GM23248 (cell line): ENCODE results near the genes FASLG, RC3H1 and TNN.

- RAMPAGE, long total RNA = no peak
Measured at GRCh38 chr1:172399197-172399784, 21.2 kb upstream of the C1orf105 start.

DNA sequence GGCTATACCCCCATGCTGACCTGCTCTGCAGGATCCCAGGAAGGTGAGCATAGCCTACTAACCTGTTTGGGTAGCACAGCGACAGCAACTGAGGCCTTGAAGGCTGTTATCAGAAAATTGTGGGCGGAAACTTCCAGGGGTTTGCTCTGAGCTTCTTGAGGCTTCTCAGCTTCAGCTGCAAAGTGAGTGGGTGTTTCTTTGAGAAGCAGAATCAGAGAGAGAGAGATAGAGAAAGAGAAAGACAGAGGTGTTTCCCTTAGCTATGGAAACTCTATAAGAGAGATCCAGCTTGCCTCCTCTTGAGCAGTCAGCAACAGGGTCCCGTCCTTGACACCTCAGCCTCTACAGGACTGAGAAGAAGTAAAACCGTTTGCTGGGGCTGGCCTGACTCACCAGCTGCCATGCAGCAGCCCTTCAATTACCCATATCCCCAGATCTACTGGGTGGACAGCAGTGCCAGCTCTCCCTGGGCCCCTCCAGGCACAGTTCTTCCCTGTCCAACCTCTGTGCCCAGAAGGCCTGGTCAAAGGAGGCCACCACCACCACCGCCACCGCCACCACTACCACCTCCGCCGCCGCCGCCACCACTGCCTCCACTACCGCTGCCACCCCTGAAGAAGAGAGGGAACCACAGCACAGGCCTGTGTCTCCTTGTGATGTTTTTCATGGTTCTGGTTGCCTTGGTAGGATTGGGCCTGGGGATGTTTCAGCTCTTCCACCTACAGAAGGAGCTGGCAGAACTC lies at the start of gene FASLG:
Gene FASLG (plus strand): TSS at position 303 of the 743 bp plus-strand sequence.
- RAMPAGE, long total RNA = no peak

GRCh38 chr1:172949083-172949622 lies 101.6 kb downstream of the TNFSF18 start:
- RAMPAGE, long total RNA = no peak

DNA sequence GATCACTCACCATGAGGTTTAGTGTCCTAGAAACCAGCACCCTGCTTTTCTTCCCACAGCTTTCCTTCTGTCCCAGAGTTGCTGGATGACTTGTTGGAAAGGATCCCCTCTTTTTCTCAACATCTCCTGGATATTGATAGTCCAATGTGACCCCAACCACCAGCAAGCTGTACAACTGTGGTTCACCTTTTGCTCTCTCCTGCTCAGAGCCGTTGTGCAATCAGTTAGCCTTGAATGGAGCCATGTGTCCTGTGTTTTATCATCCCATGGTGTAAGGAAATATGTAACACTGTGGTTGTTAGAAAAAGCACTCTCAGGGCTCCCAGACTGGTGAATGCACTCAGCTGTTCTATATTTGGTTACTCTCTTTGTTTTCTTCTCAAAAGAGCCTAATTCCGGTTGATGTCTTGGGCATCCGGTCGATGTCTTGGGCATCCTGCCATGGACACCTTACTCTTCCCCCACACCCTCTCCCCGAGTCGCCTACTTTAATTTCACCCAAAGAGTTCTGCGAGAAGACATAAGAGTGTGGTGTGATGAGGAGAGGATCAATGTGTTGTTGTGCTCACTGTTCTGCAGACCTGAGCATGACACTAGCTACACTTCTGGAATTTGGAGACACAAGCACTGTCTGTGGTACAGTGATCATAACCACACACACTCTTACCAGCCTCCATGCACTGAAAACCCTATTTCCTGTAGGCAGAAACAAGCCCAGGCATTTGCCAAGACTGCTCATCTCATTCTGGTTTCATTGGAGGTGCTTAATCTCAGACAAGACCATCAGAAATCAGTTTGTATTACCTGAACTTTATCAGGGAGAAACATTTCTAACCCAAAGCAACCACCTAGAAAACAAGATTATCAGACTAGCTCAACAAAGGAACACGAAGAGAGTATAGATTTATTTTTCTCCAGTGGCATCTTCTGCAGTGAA lies 1.6 kb downstream of the TNFSF4 start:
- RAMPAGE, long total RNA = start-site peak on the minus strand centred at position 183 of the sequence, 283 bp wide, 12 and 5 reads in 2 replicates

GRCh38 chr1:173414152-173414652 lies 62.9 kb upstream of the PRDX6 start:
- RAMPAGE, long total RNA = no peak

GRCh38 chr1:173487524-173488360 lies 10.6 kb downstream of the PRDX6 start:
- RAMPAGE, long total RNA = no peak

DNA sequence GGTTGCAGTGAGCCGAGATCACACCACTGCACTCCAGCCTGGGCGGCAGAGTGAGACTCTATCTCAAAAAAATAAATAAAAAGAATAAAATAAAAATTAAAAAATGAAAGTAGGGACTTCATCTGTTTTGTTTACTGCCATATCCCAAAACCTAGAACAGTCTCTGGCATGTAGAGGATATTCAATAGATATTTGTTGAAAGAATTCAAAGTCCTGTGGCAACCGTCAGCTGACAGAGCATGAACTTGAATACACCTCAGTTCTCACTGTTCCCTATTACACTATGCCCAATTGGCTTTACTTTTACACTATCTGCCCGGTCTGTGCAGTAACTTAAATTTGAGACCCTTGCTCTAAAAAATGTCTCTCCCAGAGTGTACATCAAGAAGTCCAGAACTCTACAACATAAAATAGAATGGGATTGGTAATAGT lies 46.2 kb downstream of the PRDX6 start:
- RAMPAGE, long total RNA = no peak

GRCh38 chr1:173823790-173824062 lies 747 bp upstream of the DARS2 start:
- RAMPAGE, long total RNA = no peak

- RAMPAGE, long total RNA = no peak
Measured at GRCh38 chr1:173863161-173863832, 4.9 kb upstream of the ZBTB37 start.

GRCh38 chr1:173863833-173864101 lies 4.4 kb upstream of the ZBTB37 start:
- RAMPAGE, long total RNA = no peak

- RAMPAGE, long total RNA = no peak
Measured at GRCh38 chr1:173865155-173865322, 3.1 kb upstream of the ZBTB37 start.

DNA sequence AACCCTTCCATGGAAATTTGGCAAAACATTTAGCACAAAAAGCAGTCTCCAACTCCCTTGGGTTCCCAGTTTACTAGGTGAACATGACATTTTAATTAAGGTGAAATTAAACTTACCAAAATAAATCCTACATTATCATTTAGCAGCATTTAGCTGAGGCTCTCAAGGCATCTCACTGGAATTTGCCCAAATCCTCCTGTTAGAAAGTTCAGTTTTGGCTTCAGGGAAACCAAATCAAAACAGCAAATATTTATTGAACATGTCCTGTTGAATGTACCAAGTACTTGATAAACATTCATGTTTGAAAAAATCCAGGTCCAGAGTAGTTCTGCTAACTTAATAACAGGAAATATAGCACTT lies 8.4 kb upstream of the SERPINC1 start:
- RAMPAGE, long total RNA = no peak

DNA sequence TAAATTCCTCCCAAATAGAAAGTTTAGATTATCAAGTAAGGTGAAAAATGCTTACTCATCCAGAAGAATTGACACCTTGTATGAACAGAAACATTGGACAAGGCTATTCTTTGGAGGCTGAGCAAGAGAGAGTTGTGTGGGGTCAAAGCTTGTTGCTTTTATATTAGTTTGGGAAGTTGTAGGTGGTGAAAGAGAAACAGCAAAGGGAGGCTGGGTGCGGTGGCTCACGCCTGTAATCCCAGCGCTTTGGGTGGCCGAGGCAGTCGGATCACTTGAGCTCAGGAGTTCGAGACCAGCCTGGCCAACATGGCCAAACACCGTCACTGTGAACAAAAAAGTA lies 8.7 kb upstream of the SERPINC1 start:
- RAMPAGE, long total RNA = no peak

DNA sequence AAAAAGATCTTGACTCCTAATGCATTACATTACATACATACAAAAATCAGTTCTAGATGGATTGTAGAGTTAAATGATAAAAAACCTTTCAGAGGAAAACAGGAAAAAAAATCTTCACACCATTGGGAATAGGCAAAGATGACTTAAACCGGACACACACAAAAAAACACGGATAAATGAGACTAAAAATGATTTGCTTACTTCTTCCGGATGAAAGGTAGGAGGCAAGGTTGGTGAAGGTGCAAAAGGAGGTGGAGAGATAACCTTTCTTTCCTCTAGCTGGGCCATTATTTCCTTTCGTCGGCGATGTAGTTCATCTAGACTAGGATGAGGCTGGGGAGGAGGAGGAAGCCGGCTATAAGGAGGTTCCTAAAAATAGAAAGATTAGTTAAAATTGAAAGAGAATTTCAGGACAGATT lies 43.8 kb upstream of the SERPINC1 start:
- RAMPAGE, long total RNA = no peak

- RAMPAGE, long total RNA = no peak
Measured at GRCh38 chr1:174022225-174022628, at the start of gene RC3H1. Gene RC3H1 (minus strand): TSS chr1:174022357.

DNA sequence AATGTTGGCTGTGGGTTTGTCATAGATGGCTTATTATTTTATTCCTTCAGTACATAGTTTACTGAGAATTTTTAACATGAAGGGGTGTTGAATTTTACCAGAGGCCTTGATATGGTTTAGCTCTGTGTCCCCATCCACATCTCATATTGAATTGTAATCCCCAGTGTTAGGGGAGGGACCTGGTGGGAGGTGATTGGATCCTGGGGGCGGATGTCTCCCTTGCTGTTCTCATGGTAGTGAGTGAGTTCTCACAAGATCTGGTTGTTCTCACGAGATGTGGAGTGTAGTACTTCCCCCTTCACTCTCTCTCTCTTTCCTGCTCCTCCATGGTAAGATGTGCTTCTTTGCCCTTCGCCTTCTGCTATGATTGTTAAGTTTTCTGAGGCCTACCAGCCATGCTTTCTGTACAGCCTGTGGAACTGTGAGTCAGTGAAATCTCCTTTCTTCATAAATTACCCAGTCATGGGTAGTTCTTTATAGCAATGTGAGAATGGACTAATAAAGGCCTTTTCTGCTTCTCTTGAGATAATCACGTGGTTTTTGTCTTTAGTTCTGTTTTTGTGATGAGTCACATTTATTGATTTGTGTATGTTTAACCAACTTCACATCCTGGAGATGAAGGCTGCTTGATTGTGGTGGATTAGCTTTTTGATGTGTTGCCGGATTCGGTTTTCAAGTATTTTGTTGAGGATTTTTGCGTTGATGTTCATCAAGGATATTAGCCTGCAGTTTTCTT lies 45.4 kb downstream of the RABGAP1L start:
- RAMPAGE, long total RNA = no peak

DNA sequence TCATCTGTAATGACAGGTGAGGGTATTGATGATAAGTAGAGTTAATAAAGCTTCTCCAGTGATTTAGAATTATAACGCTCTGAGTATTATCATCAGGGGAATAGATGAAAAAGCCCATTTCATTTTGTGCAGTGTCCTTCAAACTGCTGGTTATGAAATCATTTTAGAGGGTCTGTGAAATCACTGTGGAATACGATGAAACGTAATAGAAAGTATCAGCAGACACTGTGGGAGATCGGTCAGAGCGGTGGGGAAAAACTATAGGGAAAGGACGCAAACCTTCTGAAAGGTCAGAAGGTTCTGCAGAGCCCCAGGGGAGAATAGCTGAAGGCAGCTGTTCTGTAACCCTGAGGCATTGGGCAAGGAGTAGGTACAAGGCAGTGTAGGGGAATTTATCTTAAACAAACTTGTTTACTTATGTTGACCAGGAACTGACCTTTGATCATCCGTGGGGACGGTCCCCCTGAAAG lies 46.2 kb upstream of the CACYBP start:
- RAMPAGE, long total RNA = no peak

- RAMPAGE, long total RNA = no peak
Measured at GRCh38 chr1:175067596-175068031, at the start of gene TNN. Gene TNN (plus strand): TSS chr1:175067833.

GRCh38 chr1:175218635-175218988 lies 26.0 kb upstream of the KIAA0040 start:
- RAMPAGE, long total RNA = no peak

- RAMPAGE, long total RNA = no peak
Measured at GRCh38 chr1:176066731-176067199, 140.3 kb downstream of the COP1 start.